ENCODE data around the genes SORD and DUOXA2.

- RRBS = no CpG with 5 or more reads among the region's 8 CpGs
These were observed 7.3 kb downstream of the MFAP1 start for GRCh38 chr15:43817075-43817683.

DNA sequence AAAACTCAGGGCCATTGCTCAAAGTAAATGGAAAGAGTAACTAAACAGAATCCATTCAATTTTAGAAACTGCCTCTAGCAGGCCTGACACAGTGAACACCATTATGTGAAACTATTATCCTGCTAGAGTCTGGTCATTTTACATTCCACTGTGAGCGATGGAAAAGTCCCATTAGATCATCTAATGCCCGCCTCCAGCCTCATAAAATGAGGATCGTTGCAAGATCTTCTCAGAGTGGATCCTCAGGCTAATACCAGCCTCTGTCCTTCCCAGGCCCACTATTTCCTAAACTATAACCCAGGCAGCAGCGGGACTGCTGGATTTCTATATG is 107.7 kb downstream of the WDR76 start:
- RRBS = no CpG with 5 or more reads among the region's 4 CpGs

GRCh38 chr15:44287725-44288106 is 803 bp upstream of the GOLM2 start:
- RRBS = no CpG with 5 or more reads among the region's 14 CpGs

DNA sequence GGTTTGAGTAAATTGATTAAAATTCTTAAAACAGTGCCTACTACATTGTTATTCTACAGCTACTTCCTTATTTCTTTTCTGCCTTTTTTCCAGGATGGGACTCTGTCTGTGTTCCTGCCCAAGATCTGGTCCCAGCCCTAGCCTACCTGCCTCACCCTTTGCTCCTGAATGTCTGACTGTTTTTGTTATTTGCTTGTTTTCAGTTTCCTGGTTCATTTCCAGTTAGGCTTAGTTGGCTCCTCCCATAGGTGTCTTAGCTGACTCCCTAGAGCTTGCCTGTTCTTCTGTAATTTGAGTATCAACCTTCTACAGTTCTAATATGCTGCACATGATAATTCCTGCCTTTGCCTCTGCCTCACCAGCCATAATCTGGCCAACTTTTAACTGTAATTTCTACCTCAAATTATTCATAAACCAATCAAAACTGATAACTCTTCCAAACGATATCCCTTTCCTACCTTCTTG is 8.1 kb downstream of the GOLM2 start:
- RRBS = no CpG with 5 or more reads among the region's 1 CpG

DNA sequence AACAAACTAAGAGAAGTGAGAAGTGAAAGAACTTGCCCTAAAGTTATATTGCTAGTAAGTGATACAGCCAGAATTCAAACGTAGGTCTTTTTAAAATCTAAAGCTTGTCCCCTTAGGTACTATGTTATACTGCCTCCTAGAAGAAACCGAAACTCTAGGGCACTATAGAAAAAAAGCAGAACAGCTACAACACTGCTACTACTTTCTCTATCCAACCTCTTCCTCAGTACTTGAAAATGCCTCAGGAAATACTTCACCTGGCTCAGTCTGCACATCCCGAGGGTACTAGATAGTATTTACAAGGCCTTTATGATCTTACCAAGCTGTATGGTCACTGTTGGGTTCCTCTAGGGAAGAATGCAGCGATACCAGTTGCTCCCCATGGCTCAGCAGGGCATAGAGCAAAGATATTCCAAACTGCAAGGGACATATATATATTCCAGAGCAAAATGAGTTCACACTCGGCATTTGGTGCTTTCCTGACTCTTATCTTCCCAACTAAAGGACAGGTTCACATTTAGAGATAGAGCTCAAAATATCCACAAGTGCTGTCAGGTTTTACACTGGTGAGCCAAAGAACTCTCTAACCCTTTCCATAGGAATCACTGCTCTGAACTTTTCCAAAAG is 3.4 kb upstream of the SPG11 start:
- RRBS = no CpG with 5 or more reads among the region's 5 CpGs

- RRBS = no CpG with 5 or more reads among the region's 2 CpGs
These were observed 9.4 kb upstream of the TRIM69 start for GRCh38 chr15:44726988-44727366.

DNA sequence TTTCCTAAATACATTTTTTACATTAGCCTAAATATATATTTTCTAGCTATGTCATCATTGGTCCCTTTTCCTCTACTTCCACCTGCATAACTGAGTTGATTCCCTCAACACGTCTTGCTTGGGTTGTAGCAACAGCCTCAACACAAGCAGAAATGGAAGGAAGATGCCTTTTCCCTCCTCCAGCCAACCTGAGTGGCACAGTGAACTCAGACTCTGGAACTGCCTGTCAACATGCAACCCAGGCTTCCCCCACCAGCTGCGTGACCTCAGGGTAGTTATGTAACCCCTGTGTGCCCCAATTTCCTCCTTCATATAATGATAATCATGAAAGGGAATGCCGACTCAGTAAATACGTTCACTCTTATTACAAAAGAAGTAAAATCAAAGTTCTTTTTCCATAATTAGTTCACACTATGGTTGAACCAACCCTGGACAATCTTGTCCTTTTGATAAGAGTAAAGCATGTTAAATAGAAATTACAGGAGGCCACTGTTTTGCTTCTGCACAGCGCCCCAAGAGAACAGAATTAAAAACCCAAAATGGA is 101.7 kb upstream of the TERB2 start:
- RRBS = no CpG with 5 or more reads among the region's 5 CpGs

GRCh38 chr15:44882413-44882866 is 74.0 kb upstream of the TERB2 start:
- RRBS = no CpG with 5 or more reads among the region's 4 CpGs

GRCh38 chr15:45022882-45023929 is at the start of gene SORD:
Gene SORD, plus strand, starts transcription at chr15:45023195.
- RRBS = 2% methylated on average over 15 of the region's 51 CpGs

GRCh38 chr15:45113832-45114911 is at the start of gene DUOXA2:
Gene DUOXA2, plus strand, starts transcription at chr15:45114326.
- RRBS = 3% methylated on average over 8 of the region's 48 CpGs

DNA sequence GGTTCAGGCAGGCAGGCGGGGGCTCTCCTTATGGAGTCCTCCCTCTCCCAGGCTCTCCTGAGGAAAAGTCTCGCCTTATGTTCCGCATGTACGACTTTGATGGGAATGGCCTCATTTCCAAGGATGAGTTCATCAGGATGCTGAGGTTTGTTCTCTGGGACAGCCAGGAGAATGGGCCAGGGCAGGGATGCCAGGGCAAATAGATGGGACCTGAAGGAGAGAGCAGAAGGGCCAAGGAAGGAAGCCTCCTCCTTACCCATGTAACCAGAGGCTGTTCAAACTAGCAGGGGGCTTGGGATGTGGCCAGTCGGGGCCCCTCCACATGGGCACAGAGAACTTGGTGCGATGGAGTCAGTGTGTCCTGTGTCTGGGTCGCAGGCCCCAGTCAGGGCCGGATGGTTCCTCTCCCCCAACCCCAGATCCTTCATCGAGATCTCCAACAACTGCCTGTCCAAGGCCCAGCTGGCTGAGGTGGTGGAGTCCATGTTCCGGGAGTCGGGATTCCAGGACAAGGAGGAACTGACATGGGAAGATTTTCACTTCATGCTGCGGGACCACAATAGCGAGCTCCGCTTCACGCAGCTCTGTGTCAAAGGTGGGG is 18.2 kb downstream of the DUOX1 start:
- RRBS = 79% methylated on average over 1 of the region's 15 CpGs

DNA sequence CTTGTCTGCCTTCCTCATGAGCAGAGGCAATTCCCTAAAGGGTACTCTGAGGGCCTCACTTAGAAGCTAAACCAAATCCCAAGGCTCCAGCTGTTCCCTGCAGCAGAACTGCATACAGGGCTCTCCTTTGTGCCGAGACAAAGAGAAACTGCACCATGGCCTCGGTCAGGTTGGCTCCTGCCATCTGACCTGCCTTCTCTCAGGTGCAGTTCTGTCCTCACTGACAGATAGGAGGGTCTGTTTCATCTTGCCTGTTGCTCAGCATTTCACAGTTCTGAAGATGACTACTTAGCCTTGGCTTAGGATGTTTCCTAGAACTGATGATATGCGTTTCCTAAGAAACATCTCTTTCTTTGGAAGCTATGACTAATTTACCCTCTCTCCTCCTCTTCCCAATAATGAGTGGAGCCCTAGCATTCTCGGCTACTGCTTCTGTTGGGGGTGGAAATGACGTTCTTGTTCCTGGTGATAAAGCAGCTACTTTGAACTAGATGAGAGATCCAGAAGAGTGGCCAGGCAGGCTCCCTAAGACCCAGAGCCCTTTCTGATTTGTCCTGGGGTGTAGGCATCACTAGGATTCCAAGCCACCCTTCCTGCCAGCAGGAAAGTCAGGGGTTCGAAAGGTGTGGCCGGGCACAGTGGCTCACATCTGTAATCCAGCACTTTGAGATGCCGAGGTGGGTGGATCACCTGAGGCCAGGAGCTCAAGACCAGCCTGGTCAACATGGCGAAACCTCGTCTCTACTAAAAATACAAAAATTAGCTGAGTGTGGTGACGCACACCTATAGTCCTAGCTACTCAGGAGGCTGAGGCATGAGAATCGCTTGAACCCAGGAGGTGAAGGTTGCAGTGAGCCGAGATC is 27.3 kb downstream of the DUOX1 start:
- RRBS = no CpG with 5 or more reads among the region's 13 CpGs

GRCh38 chr15:45391930-45392607 is 10.1 kb upstream of the SPATA5L1 start:
- RRBS = no CpG with 5 or more reads among the region's 7 CpGs

- RRBS = no CpG with 5 or more reads among the region's 7 CpGs
These were observed 21.0 kb downstream of the C15orf48 start for GRCh38 chr15:45451312-45451907.

DNA sequence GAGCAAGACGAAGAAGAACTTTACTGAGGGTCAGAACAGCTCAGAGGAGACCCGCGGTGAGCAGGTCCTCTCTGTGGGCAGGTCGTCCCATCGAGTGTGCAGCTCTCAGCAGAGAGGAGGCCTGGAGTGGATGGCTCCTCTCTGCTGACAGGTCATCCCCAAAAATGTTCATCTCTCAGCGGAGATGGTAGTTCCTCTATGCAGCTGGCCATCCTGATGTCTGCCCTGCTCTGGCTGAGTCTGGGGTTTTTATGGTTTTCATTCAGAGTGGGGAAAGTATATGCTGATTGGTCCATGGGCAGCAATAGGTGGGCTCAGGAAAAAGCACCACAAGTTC is 13.4 kb upstream of the BLOC1S6 start:
- RRBS = no CpG with 5 or more reads among the region's 6 CpGs

DNA sequence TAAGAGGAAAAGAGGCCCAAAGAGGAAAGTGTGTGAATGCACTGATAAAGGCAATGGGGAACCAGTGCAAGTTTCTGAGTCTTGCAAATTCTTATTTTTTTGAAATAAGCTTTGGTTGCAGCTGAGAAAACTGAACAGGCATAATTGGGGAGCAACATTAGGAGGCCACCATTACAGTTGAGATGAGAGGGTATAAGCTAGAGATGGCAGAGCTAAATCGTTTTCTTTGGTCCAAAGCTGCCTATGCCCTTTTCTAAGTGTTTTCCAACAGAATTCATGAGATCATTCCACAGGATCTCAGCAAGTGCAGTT is 742 bp upstream of the BLOC1S6 start:
- RRBS = no CpG with 5 or more reads among the region's 1 CpG

DNA sequence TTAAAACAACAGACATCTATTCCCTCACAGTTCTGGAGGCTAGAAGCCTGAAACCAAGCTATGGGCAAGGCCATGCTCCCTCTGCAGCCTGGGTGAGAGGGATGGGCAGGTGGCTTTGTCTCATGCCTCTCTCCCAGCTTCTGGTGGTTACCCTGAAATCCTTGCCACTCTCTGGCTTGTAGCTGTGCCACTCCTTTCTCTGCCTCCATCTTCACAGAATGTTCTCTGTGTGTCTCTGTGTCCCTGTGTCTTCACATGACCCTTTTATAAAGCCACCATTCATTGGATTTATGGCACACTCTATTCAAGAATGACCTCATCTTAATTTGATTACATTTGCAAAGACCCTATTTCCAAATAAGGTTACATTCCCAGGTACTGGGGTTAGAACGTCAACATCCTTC is 24.6 kb downstream of the SQOR start:
- RRBS = no CpG with 5 or more reads among the region's 1 CpG

DNA sequence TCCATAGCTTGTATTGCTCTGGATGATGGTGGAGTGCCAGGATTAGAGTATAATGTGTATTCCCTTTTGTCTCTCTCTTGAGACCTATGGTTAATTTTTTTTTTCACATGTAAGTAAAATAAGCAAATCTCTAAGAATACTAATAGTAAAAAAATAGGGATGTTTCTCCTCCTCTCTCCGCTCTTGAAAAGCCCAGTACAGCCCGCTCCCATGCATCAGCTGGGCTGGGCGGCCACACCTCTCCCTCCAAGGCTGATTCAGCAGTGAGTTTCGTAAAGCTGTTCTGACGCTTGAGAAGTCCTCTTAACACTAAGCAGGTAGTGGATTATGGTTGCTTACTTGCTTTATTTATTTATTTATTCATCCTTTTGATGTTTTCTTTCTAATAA is 284.8 kb downstream of the SQOR start:
- RRBS = no CpG with 5 or more reads among the region's 5 CpGs

GRCh38 chr15:47725871-47726554 is 8.7 kb downstream of the SEMA6D start:
- RRBS = no CpG with 5 or more reads among the region's 8 CpGs

Data from epithelial cell of prostate (primary cell).